Mammary microvascular endothelial cell (primary cell): ENCODE data around the genes CHODL and JAM2.

GRCh38 chr21:16304575-16305088 is 574.9 kb downstream of the USP25 start:
- RAMPAGE, long total RNA, result no peak

DNA sequence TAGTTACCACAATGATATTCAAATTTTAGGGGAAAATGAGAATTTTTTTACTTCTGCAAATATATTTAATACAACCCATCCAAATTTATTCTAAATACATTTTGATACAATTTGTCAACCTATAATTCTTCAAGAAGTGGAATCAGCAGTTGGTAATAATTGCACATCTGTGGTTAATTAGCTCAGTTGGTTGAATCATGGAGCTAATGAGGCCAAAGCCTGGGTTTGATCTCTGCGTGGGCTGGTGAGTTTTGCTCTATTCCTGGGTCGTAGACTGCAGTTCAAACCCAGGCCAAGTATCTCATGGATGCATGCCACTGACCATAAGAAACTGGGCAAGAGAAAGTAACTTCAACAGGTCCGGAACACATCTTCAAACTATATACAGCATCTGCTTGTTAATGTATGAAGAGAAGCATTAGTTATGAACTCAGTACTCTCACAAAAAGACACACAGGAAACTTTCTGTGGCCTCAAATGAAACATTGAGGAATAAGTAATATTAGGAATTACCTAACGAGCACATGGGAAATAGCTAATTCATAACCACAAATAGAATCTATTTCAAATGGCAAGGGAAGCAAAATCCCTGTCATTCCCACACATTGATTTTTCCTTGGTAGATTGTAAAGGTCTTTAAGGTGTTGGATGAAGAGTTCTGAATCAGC is 779.8 kb downstream of the USP25 start:
- RAMPAGE, long total RNA, result no peak

GRCh38 chr21:16533617-16534189 is 803.9 kb downstream of the USP25 start:
- RAMPAGE, long total RNA, result no peak

- RAMPAGE, long total RNA, result no peak
Measured at GRCh38 chr21:16589996-16590487, 860.3 kb downstream of the USP25 start.

- RAMPAGE, long total RNA, result no peak
Measured at GRCh38 chr21:16710073-16710424, 802.8 kb upstream of the CXADR start.

DNA sequence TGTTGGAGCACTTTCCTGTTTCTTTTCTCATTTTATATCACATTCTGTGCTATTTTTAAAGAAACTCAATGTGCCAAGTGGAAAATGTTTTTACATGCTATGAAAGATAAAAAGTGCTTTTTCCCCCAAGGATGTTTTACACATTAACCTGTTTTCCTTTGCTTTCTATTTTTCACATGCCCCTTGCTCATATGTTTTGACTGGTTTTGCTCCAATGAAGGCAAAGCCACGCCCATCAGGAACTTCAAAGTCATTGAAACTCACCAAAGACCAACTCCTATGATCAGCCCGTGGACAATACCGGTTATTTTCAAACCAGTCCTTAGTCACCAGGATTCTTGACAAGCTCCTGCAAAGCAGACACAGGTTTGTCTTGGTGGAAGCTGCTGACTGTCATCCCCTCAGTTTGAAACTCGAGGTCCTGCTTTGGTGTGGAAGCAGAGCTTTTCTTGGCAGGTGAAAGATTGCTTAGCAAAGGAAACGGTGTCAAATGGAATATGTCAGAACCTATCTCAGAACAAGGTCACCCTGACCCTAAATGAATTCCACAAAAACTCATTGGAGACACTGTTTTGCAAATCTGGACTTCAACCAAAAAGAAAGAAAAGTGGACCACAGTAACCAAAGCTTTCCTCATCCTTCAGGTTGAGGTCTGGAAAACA is 384.7 kb upstream of the CXADR start:
- RAMPAGE, long total RNA, result no peak

DNA sequence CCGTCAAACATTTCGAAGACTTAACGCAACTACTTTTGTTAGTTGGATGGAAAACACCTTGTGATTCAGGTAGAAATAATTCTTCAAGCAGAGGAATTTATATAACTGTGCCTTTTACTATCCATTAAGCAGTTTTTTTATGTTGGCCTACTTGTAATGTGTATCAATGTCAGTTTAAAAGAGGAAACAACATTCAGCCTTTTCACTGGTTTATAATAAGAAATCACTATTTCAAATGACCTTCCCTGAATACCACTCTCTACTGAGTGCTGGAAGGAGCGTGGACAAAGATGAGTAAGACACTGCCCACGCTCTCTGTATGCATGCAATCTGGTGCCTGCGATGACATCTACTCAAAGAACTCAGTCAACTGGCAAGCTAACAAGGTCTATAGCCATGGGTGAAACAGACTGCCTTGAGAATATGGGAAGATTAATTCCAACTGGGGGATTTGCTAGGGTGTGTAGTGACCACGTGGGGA is 49.5 kb upstream of the CXADR start:
- RAMPAGE, long total RNA, result no peak

- RAMPAGE, long total RNA, result no peak
Measured at GRCh38 chr21:17511686-17512311, 1.0 kb upstream of the CXADR start.

GRCh38 chr21:17673182-17673594 is 60.5 kb upstream of the BTG3 start:
- RAMPAGE, long total RNA, result no peak

DNA sequence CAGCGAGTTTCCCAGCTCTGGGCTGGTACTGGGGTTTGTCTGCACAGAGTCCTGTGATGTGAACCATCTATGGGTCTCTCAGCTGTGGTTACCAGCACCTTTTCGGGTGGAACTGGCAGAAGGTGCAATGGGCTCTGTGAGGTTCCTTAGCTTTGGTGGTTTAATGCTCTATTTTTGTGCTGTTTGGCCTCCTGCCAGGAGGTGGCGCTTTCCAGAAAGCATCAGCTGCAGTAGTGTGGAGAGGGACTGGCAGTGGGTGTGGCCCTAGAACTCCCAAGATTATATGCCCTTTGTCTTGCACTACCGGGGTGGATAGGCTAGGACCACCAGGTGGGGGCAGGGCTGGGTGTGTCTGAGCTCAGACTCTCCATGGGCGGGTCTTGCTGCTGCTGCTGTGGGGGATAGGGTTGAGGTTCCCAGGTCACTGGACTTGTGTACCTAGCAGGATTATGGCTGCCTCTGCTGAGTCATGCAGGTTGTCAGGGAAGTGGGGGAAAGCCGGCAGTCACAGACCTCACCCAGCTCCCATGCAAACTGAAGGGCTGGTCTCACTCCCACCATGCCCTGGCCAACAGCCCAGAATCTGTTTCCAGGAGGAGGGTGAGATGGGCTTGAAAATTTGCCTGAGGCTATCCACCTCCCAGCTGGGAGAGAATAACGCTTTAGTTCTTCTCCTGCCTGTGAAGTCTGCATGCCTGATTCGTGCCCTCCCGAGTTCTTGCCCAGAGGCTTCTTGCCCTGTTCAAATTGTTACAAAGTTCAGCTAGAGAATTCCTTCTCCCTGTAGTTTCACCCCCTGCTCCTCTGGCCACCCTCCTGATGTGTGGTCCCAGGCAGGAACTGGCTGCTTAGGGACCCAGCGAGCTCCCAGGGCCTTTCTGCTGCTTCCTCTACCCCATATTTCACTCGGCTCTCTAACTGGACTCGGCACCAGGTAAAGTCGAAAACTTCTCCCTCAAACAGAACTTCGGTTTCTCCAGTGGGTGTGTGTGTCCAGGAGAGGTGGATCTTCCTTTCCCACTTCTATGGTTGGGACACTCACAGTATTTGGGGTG is 76.4 kb upstream of the BTG3 start:
- RAMPAGE, long total RNA, result no peak

GRCh38 chr21:17775318-17775672 is 43.9 kb downstream of the C21orf91 start:
- RAMPAGE, long total RNA, result no peak

DNA sequence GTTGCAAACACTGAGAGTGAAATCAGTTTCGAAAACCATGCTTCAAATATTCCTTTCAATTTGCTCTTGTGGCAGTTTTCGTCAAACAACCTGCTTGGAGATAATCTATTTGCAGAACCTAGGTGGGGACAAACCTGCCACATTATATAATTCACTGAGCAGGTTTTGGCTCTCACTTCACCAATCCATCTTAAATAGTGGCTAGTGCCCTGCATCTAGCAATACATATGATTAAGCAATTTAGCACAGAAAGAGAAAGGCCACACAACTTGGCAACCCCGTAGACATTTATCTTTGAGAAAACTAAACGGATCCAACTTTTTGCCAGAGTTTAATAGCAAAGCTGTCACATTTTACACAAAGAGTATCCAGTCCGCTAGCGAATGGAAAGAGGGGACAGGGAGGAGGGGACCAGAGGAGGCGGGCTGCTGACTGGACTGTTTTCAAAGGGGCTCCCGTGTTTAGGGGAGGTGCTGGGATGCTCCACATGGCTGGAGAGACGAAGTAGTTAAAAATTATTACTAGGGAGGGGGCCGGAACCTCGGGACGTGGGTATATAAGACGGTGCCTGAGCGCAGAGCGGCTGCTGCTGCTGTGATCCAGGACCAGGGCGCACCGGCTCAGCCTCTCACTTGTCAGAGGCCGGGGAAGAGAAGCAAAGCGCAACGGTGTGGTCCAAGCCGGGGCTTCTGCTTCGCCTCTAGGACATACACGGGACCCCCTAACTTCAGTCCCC is at the start of gene CHODL:
TSS of gene CHODL (plus strand) at position 586 of the 736 bp plus-strand sequence.
- RAMPAGE, long total RNA, result no peak

- RAMPAGE, long total RNA, result no peak
Measured at GRCh38 chr21:18661231-18661430, 257.5 kb upstream of the TMPRSS15 start.

DNA sequence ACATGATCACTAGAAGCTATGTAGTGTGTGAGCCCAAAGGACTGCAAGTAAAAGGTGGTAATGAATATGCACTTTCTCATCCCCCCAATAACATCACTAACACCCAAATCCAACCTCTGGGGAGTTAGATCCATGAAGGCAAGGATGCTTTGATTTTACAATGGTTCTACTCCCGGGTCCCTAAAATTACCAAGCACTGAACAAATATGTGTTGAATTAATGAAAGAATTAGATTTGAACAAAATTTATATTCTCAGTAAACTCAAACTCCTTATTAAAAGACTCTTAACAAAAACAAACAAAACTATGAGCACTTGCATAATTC is 900.2 kb upstream of the TMPRSS15 start:
- RAMPAGE, long total RNA, result no peak

DNA sequence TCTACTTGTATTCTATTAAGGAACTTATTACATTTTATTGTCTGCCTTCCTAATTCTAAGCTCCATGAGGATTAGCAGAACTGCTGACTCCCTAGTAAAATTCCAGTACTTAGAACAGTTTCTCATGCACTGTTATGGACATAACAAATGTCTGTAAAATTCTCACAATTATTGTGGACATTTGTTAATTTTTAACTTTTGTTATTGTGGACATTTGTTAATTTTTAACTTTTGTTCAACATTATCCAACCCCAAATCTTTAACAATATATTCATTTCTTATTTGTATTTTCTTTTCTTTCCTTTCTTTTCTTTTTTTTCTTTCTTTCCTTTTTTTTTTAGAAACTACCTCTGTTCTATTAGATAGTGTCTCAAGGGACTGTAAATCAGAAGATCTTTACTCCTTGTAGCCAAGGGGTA is 1064.6 kb downstream of the NCAM2 start:
- RAMPAGE, long total RNA, result no peak

DNA sequence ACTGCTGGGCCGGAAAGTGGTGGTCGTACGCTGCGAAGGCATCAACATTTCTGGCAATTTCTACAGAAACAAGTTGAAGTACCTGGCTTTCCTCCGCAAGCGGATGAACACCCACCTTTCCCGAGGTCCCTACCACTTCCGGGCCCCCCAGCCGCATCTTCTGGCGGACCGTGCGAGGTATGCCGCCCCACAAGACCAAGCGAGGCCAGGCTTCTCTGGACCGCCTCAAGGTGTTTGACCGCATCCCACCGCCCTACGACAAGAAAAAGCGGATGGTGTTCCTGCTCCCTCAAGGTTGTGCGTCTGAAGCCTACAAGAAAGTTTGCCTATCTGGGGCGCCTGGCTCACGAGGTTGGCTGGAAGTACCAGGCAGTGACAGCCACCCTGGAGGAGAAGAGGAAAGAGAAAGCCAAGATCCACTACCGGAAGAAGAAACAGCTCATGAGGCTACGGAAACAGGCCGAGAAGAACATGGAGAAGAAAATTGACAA is 245.3 kb downstream of the MRPL39 start:
- RAMPAGE, long total RNA, result no peak

DNA sequence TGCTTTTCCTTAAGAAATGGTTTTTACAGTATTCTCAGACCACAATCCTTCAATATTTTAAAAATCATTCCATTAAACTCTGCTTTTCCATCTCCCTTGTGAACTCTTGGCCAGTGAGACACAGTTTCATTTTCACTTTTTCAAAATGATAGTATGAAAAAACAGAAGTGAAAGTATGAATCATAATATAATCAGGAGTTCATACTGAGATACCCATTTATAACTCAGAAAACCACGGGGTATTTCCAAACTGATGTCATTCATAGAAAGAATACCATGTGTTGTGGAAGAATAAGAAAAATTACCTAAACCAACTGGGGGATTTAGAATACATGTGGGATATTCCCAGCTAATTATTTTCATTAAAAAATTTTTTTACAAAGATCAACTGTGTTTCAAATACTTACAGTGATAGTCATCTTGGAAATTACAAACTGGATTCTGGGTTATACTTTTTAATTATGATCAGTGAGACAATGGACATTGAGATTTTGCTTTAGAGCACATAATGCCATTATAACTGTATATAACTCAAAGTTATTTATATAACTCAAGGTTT is 149.8 kb downstream of the MRPL39 start:
- RAMPAGE, long total RNA, result no peak

DNA sequence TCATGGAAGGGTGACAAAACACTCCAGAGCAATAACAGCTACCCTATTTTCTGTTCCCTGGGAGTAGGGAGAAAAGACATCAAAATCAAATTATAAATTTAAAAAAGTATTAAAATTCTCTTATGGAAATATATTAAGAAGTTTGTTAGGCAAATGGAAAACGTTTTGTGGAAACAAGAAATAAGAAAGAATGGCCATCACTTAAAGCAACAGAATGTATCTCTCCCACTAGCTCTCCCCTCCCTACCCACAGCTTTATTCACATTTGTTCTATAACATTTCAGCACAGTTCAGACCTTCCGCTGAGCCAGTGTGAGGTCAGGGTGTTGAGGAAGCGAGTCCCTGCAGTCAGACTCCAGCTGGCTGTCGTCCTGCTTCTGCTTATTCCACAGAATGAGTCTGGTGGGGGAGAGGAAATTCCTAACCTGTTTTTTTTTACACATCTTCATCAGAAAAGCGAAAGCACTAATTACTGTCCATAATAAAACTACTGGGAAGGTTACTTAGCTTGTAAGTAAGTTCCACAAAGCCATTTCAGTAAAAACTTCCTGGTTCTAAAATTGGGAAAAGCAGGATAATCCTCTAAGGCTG is 39.1 kb downstream of the MRPL39 start:
- RAMPAGE, long total RNA, result no peak

GRCh38 chr21:25639206-25640186 is at the start of gene JAM2:
JAM2 (plus strand) TSS chr21:25639258.
- RAMPAGE, long total RNA, result start-site peak on the plus strand at chr21:25639710-25639808, 10 and 9 reads in 2 replicates

GRCh38 chr21:25907483-25907949 is 172.7 kb downstream of the GABPA start:
- RAMPAGE, long total RNA, result no peak